Right ventricle myocardium (tissue), 1 donor: ENCODE data around the gene TMEM150C.

- PRO-cap, 2 experiments = no peak in any of the 2 experiments
Measured at GRCh38 chr4:81425774-81426110, 46.0 kb downstream of the RASGEF1B start.

DNA sequence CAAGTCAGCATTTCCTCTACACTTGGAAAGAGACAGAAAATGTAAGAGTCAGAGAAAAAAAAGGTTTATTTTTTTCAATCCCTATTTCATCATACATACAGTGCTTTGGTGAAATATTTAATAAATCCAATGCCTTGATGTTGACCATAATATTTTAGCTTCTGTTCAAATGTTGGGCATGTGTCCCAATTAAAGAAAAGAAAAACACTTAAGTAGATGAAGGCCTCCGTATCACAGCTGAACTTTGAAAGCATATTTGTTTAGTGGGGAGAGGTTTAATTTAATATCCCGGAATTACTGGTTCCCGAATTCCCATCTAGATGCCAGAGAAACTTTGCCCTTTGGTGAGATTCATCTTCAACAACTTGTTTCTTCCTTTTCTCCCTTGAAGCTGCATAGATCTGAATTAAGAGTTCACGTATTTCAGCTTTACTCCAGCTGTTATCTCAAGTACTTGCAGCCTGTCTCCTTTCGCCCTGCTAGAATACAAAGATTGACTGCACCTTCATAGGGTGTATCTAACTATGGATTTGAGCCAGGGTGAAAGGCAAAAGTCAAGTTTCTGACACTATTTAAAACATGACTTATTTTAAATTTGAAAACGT, 5.7 kb downstream of the RASGEF1B start:
- PRO-cap, 2 experiments = no peak in any of the 2 experiments

DNA sequence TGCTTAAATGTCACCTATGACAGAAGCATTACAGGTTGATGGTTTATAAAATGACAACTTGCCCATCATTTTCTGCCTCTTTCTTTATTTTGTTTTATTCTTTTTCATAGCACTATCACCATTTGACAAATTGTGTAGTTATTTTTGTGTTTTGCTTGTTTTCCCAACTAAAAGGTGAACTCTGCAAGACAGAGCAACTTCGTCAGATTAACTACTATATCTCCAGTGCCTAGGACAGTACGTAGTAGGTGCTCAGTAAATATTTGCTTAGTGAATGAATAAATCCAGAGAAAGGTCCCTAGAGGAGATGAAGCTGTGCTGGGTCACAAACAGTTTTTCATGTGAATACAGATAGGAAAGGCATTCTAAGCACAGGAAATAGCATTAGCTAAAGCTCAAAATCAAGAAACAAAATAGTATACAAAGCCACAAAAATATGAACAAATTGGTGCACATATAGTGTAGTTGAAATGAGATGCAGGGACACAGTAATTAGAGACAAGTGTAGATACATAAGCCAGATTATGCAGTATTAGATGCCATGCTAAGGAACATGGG, 154.3 kb upstream of the RASGEF1B start:
- PRO-cap, 2 experiments = no peak in any of the 2 experiments

DNA sequence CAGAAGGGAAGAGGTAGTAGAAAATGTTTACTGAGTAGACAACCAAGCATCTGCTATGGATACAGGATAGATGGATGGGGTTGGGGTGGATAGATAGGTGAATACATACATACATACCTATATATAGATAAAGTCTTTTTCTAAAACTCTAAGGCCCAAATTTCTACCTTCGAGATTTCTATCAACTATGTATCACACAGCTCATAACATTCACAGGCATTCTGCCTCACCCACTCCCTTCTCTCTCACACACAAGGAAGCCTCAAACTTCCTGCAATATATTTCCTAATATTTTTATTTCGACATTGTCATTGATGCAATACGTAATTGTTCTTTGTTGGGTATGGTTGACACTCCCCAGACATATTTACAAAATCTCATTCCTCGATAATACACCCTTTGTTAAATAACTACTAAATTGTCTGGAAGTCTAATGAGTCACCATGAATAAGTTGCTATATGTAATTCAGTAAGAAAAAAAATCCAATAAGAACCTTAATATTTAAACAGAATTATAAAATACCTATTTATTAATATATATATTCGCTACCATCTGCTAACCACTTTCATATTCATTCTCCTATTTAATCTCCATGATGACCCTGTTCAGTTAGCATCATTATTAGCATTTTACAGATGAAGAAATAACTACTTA, 143.5 kb downstream of the HNRNPD start:
- PRO-cap, 2 experiments = no peak in any of the 2 experiments

- PRO-cap, 2 experiments = no peak in any of the 2 experiments
Measured at GRCh38 chr4:82394841-82395322, 21.1 kb upstream of the HNRNPD start.

DNA sequence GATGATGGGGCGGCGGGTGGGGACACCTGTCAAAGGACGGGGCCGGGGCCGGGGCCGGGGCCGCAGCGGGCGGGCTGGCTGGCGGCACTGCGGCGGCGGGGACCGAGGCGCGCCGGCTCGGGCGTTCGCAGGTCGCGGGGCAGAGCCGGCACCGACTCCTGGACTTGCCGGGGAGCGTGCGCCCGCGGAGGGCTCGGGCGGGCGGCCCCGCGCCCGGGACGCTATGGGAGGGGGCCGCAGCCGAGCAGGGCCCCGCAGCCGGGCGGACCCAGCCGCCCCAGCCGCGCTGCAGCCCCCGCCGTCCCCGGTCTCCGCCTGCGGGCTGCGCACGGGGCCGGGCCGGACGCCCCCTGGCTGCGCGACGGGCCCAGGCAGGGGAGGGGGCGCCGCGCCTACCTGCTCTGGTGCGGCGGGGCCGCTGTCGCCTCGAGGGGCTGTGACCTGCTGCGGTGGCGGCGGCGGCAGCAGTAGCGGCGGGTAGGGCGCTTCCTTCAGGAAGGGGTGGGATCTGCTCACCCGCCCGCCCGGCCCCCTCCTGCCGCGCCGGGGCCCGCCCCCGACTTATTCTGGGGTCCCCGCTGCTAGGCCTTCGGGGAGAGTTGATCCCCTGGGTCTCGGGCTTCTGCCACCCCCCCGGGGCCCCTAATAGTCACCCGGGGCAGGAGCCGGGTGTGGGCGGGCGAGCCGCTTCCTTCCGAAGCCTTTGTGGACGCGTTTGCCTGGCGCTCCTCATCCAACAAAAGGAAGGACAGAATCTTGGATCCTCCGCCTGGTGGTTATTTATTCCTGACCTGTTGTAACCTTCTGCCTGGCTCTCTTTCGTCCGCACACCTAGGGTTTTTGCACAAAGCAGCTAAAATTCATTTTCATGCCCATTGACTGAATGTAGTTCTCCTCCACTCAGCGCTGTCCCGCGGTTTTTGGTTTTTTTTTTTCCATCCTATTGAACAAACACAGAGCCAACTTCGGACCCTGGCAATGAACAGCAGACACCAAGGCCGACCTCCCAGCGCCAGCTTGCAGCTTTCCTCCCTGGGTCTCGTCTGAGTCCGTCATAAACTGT, at the start of gene TMEM150C:
Gene TMEM150C (minus strand): TSS at position 479 of the 1,063 bp plus-strand sequence.
- PRO-cap, 2 experiments = peak in 2 of 2 experiments; most common plus-strand start position 564 of the sequence (in 2); most common minus-strand start position 711 of the sequence (in 2)

- PRO-cap, 2 experiments = no peak in any of the 2 experiments
Measured at GRCh38 chr4:82753536-82754236, 44.9 kb downstream of the SCD5 start.

- PRO-cap, 2 experiments = no peak in any of the 2 experiments
Measured at GRCh38 chr4:82797711-82798185, 848 bp downstream of the SCD5 start.

- PRO-cap, 2 experiments = no peak in any of the 2 experiments
Measured at GRCh38 chr4:82899838-82900021, 805 bp upstream of the THAP9 start.

- PRO-cap, 2 experiments = no peak in any of the 2 experiments
Measured at GRCh38 chr4:82974646-82974845, 36.1 kb downstream of the LIN54 start.

DNA sequence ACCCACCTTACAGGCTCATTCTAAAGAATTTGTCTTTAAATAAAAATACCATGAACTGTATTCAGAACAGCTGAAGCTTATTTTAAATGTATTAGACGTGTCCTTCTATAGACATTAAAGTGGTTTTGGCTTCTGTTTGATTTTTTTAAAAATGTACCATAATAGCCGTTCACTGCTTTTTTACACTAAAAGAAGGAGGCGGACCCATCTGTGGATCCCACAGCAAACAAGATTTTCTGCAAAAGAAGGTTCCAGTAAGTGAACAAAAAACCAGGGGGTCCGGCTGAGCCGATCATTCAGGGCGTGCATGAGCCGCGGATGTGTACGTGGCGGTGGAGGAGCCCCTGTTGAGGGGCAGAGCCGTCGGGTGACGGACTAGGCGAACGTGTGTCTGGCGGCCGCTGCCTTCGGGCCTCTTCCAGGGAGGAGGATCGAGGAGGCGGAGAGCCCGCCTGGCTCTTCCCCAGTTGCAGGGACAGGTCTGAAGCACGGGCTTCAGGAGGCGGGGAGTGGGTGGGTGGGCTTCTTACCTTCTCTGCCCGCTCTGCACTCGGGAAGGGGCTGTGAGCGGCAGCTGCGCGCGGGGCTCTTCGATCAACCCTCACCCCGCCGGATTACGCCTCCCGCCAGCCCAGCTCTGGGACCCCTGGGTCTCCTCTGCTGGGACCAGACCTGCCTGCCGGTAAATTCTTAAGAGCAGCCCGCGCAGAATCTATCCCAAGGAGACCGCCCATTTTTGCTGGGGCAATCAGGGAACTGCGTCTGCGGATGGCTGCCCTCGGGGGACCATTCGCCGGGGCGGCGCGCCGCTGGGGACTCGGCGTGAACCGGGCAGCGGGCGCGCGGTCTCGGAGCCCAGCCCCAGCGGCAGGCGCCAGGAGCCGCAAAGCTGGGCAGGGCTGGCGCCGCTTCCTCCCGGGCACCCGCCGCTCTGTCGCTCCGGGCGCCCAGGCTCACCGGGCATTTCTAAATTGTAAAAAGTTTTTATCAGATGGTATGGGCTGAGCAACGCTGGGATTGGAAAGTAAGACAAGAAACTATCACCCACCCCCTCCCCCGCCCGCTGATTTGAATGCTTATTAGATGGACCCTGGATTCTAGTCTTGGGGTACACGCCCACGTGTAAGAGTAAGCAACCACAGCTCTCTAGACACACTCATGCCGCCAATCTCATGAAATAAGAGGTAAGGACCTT, 4.9 kb downstream of the PLAC8 start:
- PRO-cap, 2 experiments = no peak in any of the 2 experiments

DNA sequence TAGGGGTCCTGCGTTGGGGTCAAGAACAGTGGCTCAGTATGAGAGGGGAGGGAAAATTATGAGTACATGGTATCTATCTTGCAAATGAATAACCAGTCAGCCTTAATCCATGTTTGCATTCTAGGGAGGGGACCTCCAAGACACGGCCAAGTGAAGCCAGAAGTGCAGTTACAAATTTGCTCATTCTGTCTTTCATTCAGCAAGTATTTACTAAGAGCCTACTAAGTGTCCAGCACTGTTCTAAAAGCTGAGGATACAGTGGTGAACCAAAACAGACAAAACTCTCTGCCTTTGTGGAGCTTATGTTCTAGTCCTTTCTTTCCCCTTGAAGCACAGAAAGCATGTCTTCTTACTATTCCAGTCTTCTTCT, 76.2 kb downstream of the COQ2 start:
- PRO-cap, 2 experiments = no peak in any of the 2 experiments

GRCh38 chr4:83595961-83596249, 60.0 kb downstream of the GPAT3 start:
- PRO-cap, 2 experiments = no peak in any of the 2 experiments

- PRO-cap, 2 experiments = no peak in any of the 2 experiments
Measured at GRCh38 chr4:83906382-83907071, 370.6 kb downstream of the GPAT3 start.

GRCh38 chr4:84087592-84088257, 411.4 kb downstream of the NKX6-1 start:
- PRO-cap, 2 experiments = no peak in any of the 2 experiments

GRCh38 chr4:84683203-84683843, 100.4 kb downstream of the CDS1 start:
- PRO-cap, 2 experiments = no peak in any of the 2 experiments

GRCh38 chr4:84870255-84870832, 96.1 kb downstream of the WDFY3 start:
- PRO-cap, 2 experiments = no peak in any of the 2 experiments

DNA sequence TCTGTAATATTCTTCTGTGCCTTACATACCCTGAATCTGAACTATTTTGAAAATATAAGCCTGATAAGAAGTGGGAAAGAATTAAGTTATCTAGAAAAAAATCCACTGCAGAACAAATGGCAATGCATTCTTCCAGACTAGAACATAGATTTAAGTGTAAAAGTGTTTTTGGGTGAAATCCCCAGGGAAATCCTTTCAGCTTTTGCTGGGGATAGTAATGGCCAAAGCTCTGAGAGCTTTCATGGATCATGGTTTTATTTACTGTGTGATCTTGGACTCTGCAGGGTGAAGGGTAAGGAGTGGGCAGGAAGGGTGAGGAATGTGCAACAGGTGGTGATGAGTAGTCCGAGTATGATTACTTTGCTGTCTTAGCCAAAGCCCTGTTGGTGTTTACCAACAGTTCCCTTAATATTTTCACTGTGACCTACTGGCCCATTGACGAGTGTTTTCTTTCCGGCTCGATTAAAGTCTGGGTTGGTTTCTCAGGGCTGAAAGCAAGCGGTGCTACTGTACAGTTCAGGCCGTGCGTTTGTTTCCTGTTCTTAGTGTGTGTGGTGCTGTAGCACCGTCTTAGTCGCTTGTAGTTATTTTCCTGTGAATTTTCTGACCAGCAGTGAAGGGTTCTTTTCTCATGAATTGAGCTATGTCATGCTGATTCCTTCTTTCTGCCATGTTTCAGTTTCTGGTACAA, 2.5 kb downstream of the ARHGAP24 start:
- PRO-cap, 2 experiments = no peak in any of the 2 experiments

- PRO-cap, 2 experiments = no peak in any of the 2 experiments
Measured at GRCh38 chr4:85603833-85604267, 128.9 kb downstream of the ARHGAP24 start.

GRCh38 chr4:85799917-85800739, 325.2 kb downstream of the ARHGAP24 start:
- PRO-cap, 2 experiments = no peak in any of the 2 experiments